ENCODE results near the gene GPR155.

DNA sequence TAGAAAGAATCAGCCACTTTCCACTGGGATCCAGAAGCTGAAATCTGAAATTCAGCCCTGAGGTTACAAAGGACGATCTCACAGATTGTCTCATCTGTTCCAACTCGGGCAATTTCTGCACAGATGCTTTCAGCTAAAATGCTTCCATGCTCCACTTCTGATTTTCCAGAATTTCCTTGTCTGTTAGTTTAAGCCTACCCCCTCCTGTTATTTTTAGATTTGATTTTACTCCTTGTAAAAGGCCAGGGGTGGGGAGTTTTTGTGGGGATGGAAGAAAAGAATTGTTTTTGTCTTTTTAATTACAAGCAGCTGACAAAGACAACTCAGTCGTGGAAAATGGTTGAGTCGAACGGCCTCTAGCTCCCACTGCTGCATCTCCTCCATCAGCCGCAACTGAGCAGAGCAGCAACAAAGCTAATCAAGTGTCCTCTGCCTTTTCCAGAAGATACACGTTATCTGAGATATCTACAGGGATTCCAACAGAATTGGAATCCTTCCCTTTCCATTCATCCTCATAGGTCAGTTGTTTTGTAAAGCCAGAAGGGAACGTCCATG, 97.9 kb downstream of the SP3 start:
- PRO-cap: no peak
- RRBS: no CpG with 5 or more reads among the region's 8 CpGs

DNA sequence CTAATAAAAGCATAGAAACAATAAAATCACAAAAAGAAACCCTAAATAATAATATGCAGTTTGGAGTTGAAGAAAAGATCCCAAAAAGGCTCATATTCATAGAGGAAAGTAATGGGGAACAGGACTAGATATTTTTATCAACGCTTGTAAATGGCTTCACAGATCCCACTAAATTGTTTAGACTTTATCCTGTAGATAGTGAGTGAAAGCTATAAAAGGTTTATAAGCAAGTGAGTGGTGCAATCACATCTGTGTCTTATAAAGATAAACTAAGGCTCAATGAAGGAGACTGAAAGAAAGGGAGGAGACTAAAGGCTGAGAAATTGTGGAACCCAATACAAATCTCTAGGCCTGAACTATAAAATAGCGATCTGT, 7.7 kb downstream of the SP3 start:
- PRO-cap: no peak
- RRBS: no CpG with 5 or more reads among the region's 2 CpGs

GRCh38 chr2:173963800-173964822, 1.1 kb downstream of the SP3 start:
- PRO-cap: bidirectional peak, plus-strand start at chr2:173963962, minus-strand start at chr2:173963824; bidirectional peak, plus-strand start at chr2:173964197, minus-strand start at chr2:173964170; bidirectional peak, plus-strand start at chr2:173964403, minus-strand start at chr2:173964532; bidirectional peak, plus-strand start at chr2:173964849, minus-strand start at chr2:173964663
- RRBS: 3% methylated on average over 20 of the region's 112 CpGs

DNA sequence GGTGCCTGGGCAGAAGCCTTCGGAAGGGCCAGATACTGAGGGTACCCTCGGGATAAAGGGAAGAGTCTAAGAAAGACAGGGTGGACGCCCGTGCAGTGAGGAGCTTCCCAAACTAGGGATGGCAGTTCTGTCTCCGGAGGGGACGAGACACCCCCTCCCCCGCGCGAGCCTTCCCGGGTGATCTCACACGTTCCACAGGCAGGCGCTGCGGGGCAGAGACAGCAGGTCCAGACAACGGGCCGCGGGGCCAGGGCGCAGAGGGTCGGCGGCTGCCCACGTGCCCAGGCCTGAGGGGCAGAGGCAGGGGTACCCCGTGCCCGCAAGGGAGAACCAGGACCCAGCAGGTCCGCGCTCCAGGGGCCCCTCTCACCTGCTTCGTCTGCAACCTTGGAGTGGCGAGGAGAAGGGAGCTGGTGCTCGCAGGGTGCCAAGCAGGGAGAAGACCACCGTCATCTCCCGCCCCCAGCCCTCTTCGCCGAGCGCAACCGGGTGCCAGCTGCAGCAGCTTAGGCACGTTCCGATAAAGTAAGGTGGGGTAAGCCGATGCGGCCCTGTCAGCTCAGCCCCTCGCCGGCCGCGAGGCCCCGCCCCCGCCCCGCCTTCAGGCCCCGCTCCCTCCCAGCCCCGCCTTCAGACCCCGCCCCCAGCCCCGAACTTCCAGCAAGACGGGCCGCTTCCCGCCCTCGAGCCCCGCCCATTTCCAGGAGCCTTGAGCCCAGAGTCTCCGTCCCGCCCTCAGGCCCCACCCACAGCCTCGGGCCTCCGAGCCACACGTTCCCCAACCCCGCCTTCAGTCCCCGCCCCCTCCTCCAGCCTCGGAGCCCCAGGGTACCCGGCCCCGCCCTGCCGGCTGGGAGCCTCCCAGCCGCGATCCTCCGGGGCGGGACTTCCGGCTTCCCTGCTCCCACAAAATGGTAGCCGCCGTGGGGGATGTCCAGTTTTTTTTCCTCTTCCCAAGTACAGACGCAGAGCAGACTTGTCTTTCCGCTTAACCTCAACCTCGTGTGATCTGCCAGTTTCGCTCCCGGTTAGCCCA, at the start of gene GPR155:
Gene GPR155 (minus strand): TSS at position 527 of the 1,036 bp plus-strand sequence.
- PRO-cap: unidirectional peak, plus-strand start at position 234 of the sequence; bidirectional peak, plus-strand start at position 886 of the sequence, minus-strand start at position 527 of the sequence
- RRBS: 2% methylated on average over 13 of the region's 76 CpGs

DNA sequence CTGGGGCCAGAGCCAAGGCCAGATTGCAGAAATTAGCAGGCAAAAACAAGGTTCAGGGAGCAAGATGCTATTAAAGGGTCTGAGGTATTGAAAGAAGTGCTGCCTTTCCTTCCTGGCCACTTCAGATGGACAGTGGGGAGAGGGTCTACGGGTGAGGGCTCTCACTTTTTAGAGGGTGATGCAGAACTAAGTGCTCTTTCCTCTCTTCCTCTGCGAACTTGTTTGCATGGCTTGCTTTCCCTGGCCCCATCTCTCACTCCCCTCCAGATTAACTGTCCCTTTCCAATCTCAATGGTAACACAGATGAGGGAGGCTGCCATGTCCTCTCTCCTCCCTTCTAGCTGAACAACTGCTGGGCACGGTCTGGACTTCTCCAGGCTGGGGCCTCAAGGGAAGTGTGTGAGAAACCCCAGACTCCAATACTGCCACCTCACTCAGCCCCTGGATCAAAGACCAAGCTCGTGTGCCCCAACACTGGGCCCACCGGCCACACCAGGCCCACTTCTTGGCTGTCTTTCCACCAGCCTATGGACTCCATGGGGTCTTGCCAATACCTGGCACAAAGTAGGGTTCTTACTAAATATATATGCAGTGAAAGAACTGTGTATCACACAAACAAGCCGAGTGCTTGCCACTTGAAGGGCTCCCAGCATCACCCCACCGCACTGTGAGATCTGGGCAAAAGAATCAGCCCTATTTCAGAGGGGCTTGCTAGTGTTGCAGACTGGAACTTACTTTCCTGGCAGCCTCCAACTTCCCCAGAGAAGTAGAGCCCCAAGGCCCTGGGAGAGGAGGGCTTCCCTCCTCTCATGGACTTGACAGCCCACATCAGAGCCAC, 8.7 kb downstream of the WIPF1 start:
- PRO-cap: no peak
- RRBS: no CpG with 5 or more reads among the region's 7 CpGs

- PRO-cap: no peak
- RRBS: no CpG with 5 or more reads among the region's 3 CpGs
Observed at GRCh38 chr2:174626599-174627200, 29.1 kb upstream of the WIPF1 start.

- PRO-cap: no peak
- RRBS: 87% methylated on average over 2 of the region's 9 CpGs
Observed at GRCh38 chr2:174667279-174668149, 69.9 kb upstream of the WIPF1 start.

DNA sequence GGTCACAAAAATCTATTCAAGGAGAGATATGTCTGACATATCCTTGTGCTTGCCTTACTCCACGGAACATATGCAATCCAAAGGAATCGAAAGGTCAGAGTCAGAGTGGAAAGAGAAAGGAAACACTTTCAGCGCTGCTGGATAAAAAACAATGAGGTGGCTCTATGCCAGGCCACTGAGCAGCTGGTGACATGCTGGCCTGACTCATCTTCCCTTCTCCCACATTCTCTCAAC, 6.8 kb downstream of the CHN1 start:
- PRO-cap: no peak
- RRBS: no CpG with 5 or more reads among the region's 3 CpGs

- PRO-cap: no peak
- RRBS: no CpG with 5 or more reads among the region's 5 CpGs
Observed at GRCh38 chr2:175167040-175167269, 1.0 kb downstream of the ATF2 start.

DNA sequence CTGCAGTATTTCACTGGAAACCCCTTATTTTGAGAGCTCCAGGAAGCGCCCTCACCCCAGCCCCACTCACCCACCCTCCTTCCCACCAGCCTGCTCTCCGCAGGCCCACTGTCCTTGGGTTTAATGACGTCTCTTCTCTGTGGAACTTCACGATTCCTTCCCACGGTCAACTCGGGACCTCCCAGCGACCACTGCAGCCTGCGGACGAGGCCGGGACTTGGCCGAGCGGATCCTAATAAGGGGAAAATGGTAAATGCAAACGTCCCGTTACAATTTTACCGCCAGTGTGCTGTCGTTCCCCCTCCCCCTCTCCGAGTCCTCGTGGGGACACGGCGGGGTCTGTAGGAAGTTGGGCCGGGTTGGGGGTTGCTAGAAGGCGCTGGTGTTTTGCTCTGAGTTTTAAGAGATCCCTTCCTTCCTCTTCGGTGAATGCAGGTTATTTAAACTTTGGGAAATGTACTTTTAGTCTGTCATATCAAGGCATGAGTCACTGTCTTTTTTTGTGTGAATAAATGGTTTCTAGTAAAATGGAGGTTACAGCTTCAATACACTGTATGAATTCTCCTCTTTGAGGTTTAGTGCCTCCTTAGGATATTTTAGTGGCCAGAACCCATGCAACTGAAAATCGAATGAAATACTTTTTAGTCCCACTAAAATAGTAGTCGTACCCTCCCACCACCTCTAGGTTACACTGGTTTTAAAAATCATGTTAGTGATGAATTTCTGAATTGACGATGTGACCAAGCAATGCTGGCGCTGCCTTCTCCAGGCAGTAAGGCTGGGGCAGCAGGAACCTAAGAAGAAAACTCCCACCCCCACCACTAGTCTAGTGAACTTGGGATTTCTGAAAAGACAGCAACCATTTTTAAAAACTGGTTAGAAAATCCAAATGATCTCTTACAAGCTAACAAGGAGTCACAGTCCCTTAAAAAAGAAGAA, 2.3 kb downstream of the HOXD11 start:
- PRO-cap: no peak
- RRBS: no CpG with 5 or more reads among the region's 27 CpGs

GRCh38 chr2:176116953-176117840, 619 bp downstream of the HOXD10 start:
- PRO-cap: no peak
- RRBS: 29% methylated on average over 4 of the region's 44 CpGs

DNA sequence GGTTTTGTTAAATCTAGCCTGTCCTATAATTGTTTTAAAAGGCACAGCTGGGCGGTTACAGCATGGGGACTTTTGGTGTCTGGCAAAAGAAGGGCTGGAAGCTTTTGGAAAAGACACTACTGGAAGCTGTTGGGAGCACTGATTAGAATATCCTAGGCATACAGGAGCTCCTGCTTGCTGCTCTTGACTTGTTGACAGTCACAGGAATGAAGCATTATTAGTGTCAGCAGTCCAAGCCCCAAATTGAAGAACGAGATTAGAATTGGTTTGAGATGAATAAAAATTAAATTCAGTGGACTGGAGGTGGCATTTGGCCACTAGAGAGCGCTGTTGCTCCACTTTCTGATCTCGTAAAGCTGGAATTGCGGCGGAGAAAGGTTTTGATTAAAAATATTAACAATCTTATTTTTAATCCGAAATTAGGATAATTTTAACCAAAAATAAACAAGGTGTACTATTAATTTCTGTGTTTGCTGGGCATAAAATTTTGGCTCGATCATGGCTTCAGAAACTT, 2.6 kb upstream of the HOXD8 start:
- PRO-cap: no peak
- RRBS: no CpG with 5 or more reads among the region's 8 CpGs

GRCh38 chr2:176148688-176149260, 2.6 kb upstream of the HOXD4 start:
- PRO-cap: no peak
- RRBS: no CpG with 5 or more reads among the region's 11 CpGs

DNA sequence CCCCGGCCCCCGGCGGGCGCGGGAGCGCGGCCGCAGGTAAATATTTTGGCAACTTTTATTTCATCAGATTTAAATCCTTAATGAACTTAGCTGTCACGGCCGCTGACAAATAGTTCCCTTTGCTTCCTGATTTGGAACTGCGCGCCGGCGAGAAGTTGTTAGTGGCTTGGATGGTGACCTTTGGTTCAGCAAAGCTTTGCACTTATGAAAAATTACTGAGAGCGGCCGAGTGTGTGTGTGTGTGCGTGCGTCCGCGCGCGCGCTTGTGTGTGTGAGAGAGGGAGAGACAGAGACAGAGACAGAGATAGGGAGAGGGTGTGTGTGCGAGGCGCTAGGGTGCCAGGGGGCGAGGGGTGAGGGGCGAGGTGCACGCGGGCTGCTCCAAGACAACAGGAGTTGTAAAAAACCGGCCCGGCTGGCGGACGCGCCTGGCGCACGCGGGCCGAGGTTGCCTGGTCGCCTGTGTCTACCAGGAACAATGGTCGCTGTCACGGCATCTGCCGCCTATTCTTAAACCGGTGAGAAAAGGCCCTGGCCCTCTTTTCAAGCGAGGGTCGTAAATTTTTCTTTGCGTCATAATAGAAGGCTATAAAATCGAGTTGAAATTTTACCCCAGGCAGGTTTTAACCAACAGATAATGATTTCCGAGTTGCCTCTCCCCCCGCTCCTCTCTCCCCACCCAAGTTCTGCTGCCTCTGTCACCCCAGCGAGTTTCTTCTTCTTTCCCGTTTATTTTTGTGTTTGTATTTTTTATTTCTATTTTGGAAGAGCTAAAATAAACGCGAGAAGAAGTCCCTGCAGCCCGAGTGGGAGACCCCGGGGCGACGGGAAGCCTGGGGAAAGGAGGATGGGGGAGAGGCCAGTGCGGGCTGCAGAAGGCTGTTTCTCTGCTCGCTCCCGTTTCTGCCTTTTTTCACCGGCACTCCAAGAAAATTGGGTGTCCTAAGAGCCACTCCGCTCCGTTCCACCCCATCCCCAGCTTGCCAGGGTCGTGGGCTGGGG, 611 bp downstream of the HOXD3 start:
- PRO-cap: no peak
- RRBS: 11% methylated on average over 18 of the region's 64 CpGs

DNA sequence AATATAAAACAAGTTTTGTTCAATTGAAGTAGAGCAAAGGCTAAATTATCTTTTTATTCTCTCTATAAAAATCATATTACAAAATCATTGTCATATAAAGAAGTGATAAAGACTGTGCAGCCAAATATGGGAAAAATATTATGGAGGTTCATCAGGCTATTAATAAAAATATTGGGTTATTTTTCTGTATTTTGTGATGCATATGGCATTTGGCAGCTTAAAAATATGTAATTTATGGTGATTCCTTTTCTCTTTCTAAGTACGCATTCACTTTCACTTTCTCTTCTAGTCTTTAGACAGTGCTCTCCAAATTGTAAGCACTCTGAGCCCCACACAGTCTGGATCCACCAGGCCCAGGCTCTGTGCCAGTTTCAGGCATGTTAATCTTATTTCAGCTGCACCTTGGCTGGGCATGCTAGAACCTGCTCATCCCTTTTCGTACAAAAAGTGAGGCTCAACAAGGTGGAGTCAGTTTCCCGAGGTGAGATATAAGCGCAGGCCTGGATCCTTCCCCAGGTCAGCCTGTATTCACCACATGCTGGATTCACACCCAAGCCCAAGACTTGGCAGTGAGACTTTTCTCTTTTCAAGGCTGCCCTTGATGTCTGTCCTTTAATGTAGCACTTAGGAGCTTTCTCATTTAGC, 203.9 kb downstream of the MTX2 start:
- PRO-cap: no peak
- RRBS: no CpG with 5 or more reads among the region's 4 CpGs

GRCh38 chr2:176805922-176806375, 406.6 kb upstream of the HNRNPA3 start:
- PRO-cap: no peak
- RRBS: no CpG with 5 or more reads among the region's 5 CpGs

- PRO-cap: no peak
- RRBS: no CpG with 5 or more reads among the region's 5 CpGs
Observed at GRCh38 chr2:177218846-177219664, 6.5 kb downstream of the HNRNPA3 start.

GRCh38 chr2:177537852-177538618, 14.6 kb downstream of the TTC30B start:
- PRO-cap: no peak
- RRBS: no CpG with 5 or more reads among the region's 4 CpGs

- PRO-cap: no peak
- RRBS: no CpG with 5 or more reads among the region's 1 CpG
Observed at GRCh38 chr2:177873727-177874297, 198.8 kb downstream of the PDE11A start.

GRCh38 chr2:177915125-177915480, 157.5 kb downstream of the PDE11A start:
- PRO-cap: no peak
- RRBS: no CpG with 5 or more reads among the region's 3 CpGs